ENCODE measurements around the genes HNRNPA1, ITGA5 and MUCL1.

- RRBS: 6% methylated on average over 7 of the region's 48 CpGs
Measured at GRCh38 chr12:54017589-54018574, 9.1 kb downstream of the HOXC8 start.

- RRBS: no CpG with 5 or more reads among the region's 2 CpGs
Measured at GRCh38 chr12:54026053-54026423, 2.2 kb upstream of the HOXC6 start.

GRCh38 chr12:54038743-54039462 is 6.1 kb downstream of the HOXC5 start:
- RRBS: no CpG with 5 or more reads among the region's 12 CpGs

- RRBS: no CpG with 5 or more reads among the region's 30 CpGs
Measured at GRCh38 chr12:54051970-54052634, 1.5 kb upstream of the HOXC4 start.

DNA sequence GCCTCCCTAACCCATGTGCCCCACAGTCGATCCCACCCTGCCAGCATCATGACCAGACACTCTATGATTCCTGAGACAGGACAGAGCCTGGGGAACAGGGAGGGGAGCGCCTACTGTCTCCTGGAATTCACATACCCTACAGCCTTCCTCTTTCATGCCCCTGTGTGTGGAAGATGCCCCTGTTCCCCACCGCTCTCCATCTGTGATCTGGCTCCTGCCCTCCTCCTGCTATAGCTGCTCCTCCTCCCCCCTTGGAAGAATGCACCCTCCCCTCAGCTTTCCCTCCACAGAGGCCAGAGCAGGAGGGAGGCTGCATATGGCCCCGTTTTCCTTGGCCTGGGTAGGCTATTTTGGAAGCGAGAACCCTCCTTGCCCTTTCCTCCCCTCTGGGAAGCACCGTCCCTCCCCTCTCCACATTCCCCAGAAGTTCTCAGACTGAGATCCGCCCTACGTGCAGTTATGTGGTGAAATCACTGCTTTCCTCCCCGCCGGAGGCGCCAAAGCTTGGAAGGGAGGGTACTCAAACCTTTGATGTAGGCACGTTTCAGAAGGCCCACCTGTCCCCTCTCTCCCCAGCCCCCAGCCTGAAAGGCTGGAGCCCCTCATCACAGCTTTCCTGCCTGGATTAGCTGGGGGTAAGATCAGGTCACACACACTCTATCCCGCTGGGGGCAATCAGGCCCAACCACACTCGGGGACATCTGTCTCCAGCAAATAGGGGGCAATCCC is 47.9 kb downstream of the SMUG1 start:
- RRBS: no CpG with 5 or more reads among the region's 14 CpGs

- RRBS: no CpG with 5 or more reads among the region's 4 CpGs
Measured at GRCh38 chr12:54182868-54183251, 5.9 kb downstream of the SMUG1 start.

GRCh38 chr12:54280650-54281625 is at the start of gene HNRNPA1:
HNRNPA1 (plus strand) TSS chr12:54280726.
- RRBS: no CpG with 5 or more reads among the region's 49 CpGs

- RRBS: no CpG with 5 or more reads among the region's 3 CpGs
Measured at GRCh38 chr12:54284607-54285022, 4.1 kb downstream of the HNRNPA1 start.

DNA sequence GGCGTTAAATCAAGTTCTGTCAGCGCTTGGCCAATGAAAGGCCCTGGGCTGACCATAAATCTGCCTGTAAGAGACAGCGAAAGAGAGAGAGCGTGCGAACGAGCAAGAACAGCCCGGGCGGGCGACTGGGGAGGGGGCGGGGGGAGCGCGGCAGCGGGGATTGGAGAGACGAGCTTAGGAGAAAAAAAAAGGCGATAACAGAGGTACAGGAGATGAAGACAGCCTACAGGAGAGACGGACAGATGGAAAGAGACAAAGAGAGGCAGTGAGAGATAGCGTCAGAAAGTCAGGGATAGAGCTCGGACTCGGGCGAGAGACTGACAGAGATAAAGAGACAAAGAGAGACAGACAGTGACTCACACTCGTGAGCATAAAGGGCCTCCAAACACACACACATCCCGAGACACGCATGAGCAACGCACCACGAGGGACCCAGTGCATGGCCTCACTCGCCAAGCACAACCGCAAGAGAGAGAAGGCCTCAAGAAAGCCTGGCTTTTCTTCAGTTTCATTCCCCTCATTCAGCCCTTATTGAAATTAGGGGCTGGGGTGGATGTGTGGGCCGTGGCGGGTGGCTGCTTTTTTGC is 4.9 kb downstream of the GPR84 start:
- RRBS: no CpG with 5 or more reads among the region's 29 CpGs

DNA sequence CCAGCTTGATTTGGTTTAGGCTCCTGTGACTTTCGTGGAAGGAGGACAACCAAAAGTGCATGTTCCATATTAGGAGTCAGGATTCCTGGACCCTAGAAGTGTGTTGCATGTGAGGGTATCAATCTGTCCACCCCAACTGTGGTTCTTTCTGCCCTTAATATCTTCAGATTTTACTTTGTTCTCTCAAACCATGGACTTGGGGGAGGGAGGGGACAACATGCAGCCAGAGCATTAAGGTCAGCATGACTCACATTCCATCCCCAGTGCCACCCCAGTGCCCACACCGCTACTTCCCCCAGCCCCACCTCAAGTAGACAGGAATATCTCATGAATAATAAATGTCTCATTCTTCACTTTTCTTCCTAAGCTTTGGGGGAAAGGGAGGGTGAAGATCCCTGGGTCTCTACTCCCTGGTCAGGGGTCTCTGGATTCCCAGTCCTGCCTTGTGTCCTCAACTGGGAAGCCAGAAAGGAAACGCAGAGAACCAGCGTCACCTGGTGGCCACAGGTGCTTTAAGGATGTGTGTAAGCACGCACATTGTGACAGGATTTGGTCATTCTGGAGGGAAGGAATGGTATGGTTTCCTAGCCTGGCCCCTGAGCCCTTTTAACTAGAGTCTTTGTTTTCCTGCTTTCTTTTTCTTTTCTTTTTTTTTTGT is 3.6 kb downstream of the GPR84 start:
- RRBS: no CpG with 5 or more reads among the region's 5 CpGs

GRCh38 chr12:54395530-54396707 is 11.4 kb upstream of the ZNF385A start:
- RRBS: no CpG with 5 or more reads among the region's 3 CpGs

DNA sequence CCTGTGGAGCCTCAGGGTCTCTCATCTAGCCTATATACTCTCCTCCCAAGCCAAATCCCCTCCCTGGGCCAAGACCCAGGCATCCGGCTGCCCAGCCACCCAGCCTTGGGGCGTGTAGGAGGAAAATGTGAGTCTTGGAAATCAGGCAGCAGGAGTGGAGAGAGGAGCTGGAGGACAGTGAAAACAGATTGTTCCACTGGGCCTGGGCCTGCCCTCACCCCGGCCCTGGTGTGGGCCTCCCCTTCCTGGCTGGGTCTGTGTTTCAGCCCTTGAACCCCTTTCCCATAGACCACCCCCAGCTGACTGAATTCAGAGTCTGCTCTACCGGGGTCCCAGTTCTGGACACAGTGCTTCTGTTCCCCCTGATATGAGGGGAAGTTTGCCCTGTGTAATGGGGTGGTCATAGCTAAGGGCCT is 6.7 kb downstream of the ITGA5 start:
- RRBS: 75% methylated on average over 2 of the region's 4 CpGs

- RRBS: no CpG with 5 or more reads among the region's 4 CpGs
Measured at GRCh38 chr12:54415165-54415995, 3.7 kb downstream of the ITGA5 start.

DNA sequence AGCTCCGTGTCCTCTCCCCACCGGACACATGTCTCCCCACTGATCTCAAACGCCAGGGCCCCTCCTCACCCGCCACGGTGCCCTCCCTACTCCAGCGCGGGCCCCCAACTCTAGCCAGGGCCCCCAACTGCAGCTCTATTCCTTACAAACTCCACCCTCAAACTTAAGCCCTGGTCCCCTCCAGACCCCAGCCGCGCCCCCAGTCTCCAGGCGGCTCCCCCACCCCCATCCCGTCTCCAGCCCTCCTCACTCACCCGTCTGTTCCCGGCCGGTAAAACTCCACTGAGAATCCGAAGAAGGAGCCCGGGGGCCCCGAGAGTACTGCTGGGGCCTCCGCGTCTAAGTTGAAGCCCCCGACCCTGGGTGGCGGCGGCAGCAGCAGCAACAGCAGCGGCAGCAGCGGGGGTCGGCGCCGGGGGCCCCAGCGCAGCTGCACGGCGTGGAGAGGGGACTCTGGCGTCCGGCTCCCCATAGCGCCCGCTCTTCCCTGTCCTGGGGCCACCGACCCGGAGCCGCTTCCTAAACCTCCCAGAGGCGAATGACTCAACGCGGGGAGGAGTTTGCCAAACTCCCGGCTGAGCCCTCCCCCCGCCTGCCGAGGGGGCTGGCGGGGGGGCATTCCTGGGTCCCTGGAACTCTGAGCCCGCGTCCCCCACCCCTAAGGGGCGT is at the start of gene ITGA5:
ITGA5 (minus strand) TSS at position 540 of the 669 bp plus-strand sequence.
- RRBS: 2% methylated on average over 21 of the region's 47 CpGs

- RRBS: no CpG with 5 or more reads among the region's 20 CpGs
Measured at GRCh38 chr12:54419396-54420018, 441 bp upstream of the ITGA5 start.

DNA sequence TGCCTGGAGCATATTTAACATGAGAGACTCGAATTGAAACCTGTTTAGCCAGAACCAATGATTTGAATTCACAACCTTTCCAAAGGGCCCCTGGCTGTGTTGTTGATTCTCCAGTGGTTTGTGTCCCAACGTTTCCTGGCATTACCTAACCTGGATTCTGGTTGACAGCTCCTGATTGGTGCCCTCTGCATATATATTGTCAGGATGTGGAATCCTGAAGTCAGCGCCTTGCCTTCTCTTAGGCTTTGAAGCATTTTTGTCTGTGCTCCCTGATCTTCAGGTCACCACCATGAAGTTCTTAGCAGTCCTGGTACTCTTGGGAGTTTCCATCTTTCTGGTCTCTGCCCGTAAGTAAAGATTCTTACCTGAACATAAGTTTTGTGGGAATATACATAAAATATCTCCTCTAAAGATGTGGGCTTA is at the start of gene MUCL1:
MUCL1 (plus strand) TSS at position 223 of the 423 bp plus-strand sequence.
- RRBS: no CpG with 5 or more reads among the region's 4 CpGs

DNA sequence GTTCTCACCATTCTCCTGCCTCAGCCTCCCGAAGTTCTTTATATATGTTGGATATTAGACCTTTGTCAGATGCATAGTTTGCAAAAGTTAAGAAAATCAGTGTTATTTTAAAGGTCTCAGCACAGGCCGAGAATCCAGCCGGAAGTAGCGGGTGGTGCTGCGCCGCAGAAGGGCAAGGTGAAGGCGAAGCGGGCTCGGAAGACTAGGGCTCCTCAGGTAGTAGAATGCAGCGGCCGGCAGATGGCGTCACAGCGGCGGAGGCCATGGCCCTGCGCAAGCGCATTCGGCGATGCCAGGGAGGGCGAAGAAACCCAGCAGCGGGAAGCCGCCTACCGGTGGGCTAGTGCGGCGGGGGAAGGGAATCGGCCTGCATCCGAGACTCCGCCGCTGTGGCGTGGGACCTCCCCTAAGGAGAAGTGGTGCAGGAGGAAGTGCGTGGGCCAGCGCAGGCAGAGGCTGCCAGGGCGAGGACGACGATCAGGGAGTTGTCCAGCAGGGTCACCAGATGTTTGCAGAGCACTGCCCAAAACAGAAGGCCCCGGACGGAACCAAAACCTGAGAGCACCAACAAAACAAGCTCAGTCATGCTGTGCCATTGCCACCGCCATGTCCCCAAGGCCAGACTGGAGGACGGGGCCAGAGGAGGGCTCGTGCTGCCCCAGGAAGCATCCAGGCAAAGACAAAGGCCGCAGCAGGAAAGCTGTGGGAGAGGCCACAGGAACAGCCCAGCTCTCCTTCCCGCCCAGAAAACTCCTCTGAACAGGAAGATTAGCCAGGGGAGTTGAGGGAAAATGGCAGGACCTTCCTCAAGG is 9.6 kb downstream of the OR10P1 start:
- RRBS: 9% methylated on average over 13 of the region's 41 CpGs

DNA sequence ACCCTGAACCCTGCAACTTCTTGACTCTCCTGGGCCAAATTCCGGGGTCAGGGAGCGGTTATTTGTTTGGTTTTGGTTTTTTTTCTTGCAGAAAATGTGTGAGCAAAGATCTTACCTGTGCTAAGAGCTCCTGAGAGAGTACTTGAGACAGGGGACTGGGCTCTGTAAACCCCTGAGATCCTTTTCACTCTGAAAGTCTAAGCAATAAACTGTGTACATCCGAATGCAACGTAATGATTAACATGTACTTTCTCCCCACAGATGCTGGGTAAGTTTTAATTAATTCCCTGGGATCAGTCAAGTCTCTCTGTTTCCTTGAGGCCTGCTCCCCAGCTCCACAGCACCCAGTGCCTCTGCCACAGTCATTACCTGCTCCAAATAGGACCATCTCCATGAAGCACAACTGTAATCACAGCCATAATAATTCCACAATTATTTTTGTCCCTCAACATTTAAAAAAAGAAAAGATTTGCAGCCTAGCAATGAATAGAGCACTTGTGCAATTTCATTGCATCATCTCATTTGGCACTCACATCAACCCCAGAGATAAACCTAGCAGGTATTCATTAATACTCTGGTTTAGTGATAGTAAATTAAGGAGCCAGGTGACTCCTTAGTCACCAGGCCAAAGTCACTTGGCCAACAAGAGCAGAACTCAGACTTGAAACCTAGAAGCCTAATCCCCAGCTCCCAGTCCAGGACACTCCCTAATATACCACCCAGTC is 21.7 kb downstream of the OR10P1 start:
- RRBS: no CpG with 5 or more reads among the region's 4 CpGs

DNA sequence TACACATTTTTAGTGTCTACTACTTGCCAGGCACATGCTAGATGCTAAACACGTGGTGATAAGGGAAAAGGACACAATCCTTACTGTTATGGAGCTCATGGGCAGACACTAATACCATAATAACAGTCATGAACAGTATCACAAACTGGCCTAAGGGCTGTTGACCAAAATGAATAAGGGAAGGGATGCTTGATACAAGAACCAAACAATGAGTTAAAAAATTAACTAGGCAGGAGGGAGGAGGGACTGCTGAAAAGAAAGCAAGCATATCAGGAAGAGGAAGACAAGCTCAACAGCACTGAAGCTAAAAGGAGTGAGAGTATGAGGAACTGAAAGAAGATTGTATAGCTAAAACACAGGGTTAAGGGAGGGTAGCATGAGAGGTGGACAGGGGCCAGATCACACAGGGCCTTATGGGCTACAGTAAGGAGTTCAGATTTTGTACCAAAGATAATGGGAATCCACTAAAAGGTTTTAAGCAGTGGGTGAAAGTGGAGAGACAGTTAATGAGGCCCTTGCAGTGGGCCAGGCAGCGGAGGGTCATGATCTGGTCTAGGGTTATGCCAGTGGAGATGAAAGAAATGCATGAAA is 7.9 kb upstream of the METTL7B start:
- RRBS: no CpG with 5 or more reads among the region's 2 CpGs

DNA sequence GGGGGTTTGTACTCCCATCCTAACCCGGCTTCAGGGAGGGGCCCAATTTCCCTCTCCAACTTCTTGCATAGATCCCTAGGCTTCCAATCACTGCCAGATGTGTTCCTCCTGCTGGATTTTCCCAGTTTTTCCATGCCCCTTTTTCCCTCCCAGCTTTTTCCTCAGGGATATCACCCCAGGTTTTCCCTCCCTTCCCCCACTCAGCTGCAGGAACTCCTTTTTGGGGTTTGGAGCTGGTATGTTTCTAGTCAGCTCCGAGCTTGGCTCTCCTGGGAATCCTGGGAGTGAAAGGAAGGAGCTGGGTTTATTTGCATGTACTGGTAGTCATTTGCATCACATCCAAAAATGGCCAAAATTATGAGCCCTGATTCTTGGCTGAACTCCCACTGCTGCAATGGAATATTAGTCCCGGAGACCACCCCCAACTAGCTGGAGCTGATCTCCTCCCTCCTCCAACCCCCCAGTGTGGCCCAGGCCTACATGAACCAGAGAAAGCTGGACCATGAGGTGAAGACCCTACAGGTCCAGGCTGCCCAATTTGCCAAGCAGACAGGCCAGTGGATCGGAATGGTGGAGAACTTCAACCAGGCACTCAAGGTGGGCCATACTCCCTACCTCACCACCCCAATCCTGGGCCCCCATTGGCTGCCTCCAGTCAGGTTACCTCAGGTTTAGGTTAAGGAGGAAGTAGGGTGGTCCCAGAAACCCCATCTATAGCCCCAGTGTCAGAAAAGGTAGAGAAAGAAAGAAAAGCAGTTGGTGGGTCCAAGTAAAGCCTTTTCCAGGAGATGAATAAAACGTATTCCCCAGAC is 1.4 kb upstream of the RDH5 start:
- RRBS: no CpG with 5 or more reads among the region's 5 CpGs